ENCODE results near the genes RHBDD3, LIF and MTFP1.

GRCh38 chr22:28981703-28982551 lies 79.7 kb downstream of the C22orf31 start:
- PRO-cap: no peak

GRCh38 chr22:29267521-29268373 lies at the start of gene RHBDD3:
Gene RHBDD3, minus strand, starts transcription at chr22:29267981.
- PRO-cap: unidirectional peak, minus-strand start at chr22:29267745; unidirectional peak, minus-strand start at chr22:29267917; bidirectional peak, plus-strand start at chr22:29268282, minus-strand start at chr22:29267971

GRCh38 chr22:29311544-29312131 lies 3.9 kb downstream of the RASL10A start:
- PRO-cap: no peak

- PRO-cap: no peak
These were observed 26.8 kb upstream of the AP1B1 start for GRCh38 chr22:29414731-29415928.

- PRO-cap: no peak
These were observed 2.1 kb upstream of the NEFH start for GRCh38 chr22:29477812-29478448.

GRCh38 chr22:29673274-29673473 lies 46.6 kb upstream of the CABP7 start:
- PRO-cap: no peak

GRCh38 chr22:29778755-29779639 lies 11.8 kb downstream of the UQCR10 start:
- PRO-cap: no peak

- PRO-cap: no peak
These were observed 7.5 kb downstream of the ASCC2 start for GRCh38 chr22:29830435-29831048.

DNA sequence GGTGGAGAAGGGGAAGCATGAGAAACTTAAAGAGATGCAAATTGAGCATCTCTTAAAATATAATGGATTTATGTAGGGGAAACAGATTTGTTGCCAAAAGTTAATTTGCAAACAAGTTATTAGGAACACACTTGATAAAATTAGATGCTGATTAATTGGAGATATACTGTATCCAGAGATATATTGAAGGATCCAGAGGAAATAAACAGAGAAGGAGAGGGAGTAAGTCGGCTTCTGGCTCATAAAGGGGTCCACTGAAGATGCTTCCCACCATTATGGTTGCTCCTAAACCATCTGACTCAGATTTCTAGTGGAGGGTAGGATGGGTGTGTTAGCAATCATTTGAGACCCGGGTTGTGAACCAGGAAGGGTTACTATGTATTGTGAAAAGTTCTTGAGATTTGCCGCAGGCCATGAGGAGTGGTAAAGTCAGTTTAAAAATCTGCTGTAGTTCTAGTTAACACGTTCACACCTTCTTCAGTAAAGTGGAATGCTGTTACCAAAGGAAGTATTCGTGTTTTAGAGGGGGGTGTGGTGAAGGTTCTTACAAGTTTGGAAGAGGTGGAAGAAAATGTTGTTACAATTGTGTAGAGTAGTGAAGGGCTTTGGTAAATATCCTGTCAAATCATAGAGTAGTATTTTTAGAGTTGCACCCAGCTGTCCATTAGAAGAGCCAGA lies 2.5 kb downstream of the MTMR3 start:
- PRO-cap: no peak

DNA sequence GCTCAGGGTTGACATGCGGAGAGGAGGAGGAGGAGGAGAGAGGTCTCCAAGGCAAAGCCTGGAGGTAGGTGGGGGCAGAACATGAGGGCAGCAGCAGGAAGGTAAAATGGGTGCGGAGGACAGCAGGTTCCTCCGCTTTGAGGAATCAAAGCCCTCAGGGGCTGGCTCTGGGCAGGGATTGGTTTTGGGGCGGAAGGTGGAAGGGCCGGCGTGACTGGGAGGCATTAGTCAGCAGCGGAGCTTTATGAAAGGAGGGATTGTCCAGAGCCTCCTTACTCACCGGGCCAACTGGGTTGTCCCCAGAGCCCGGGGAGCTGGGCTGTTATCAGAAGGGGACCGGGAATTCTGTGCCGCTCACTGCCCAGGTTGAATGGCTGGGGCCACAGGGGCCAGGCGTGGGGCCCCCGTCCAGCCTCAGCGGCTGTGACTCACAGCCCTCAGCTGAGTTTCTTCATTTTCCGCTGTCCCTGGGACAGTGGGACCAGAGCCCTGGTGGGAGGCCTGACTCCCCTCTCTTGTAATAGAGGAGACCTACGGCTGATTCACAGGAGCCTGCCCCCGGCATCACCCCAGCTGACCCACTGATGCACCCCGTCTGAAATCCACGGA lies 36.2 kb downstream of the LIF start:
- PRO-cap: bidirectional peak, plus-strand start at position 302 of the sequence, minus-strand start at position 112 of the sequence

GRCh38 chr22:30235631-30236271 lies 10.8 kb downstream of the LIF start:
- PRO-cap: unidirectional peak, plus-strand start at chr22:30235855

- PRO-cap: bidirectional peak, plus-strand start at chr22:30246567, minus-strand start at chr22:30246475; bidirectional peak, plus-strand start at chr22:30247301, minus-strand start at chr22:30246759
These were observed at the start of gene LIF for GRCh38 chr22:30246322-30246981. Gene LIF, minus strand, starts transcription at chr22:30246759.

GRCh38 chr22:30247437-30248410 lies 1.2 kb upstream of the LIF start:
- PRO-cap: bidirectional peak, plus-strand start at chr22:30247807, minus-strand start at chr22:30247710; bidirectional peak, plus-strand start at chr22:30248183, minus-strand start at chr22:30248218; bidirectional peak, plus-strand start at chr22:30248327, minus-strand start at chr22:30248331

DNA sequence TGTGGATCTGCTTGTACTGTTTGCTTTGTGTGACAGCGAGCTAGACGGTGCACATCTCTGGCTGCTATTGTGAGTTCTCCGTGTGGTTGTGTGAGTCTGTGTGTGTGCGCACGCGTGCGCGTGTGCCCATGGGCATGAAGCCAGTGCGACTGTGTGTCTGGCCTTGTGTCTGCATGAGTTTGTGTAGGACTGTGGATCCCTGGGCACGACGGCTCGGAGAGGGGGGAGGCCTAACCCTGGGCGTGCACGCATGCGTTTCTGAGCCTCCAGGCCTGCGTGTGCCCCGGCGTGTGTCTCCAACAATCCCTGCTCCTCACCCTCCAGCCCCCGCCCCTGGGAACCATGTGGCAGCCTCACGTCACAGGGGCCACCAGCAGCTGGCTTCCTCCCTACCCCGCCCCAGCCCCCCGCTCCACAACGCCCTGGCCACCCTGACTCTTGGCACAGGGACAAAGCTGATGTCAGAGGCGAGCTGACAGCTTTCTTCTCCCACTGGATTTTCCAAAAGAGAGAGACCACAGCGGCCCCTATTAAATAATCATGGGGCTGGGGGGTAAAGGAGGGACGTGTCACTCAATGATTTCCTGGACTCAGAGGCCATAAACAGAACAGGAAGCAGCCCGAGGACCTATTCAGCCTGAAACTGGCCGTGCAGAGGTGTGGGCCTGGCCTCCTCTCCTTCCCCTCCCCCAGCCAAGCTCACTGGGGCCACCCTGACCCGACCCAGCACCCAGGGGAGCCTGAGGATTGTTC lies 6.7 kb upstream of the LIF start:
- PRO-cap: bidirectional peak, plus-strand start at position 452 of the sequence, minus-strand start at position 308 of the sequence

DNA sequence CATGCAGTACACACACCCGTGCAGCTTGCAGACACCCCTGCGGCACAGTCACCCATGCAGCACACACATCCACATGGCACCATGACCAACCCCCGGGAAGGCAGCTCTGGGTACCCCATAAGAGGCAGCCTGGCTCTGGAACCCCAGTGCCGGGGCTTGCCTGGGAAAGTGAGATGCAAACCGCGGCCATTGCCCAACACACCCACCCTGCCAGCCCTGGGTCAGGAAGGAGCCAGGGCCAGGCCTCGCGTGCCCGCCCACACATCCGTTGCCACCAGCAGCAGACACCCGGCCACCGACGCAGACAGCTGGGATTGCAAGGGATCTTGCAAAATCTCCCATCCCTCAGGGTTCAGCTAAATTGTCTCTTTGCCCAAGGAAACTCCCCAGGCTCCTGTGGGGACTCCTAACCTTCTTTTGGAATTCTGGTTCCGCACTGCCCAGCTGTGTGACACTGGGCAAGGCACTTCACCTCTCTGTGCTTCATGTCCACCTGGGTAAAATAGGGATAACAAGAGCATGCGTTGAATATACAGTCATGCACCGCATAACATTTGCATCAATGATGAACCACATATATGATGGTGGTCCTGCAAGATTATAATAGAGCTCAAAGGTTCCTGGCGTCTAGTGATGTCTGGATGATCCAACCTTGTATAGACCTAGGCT lies 9.8 kb downstream of the CASTOR1 start:
- PRO-cap: no peak

DNA sequence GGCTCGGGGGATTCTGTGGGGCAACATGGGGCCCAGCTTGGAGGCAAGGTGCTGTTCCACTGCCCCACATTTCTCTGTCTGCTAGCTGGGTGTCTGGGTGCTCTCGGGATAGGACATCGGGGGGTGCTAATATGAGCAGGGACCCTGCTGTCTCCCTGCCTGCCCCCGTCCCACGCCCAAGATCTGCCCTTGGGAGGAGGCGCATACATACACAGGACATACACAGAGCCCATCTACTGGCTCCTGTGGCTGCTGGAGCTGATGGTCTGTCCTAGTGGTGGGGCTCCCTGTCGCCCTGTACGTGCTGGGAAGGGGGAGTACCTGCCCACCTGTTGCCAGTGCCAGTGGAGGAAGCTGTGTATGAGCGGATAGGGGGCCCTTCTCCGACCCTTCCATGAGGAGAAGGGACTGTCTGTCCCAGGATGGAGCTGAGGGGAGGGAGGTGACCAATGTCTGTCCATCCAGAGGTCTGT lies 1.1 kb downstream of the TBC1D10A start:
- PRO-cap: no peak

DNA sequence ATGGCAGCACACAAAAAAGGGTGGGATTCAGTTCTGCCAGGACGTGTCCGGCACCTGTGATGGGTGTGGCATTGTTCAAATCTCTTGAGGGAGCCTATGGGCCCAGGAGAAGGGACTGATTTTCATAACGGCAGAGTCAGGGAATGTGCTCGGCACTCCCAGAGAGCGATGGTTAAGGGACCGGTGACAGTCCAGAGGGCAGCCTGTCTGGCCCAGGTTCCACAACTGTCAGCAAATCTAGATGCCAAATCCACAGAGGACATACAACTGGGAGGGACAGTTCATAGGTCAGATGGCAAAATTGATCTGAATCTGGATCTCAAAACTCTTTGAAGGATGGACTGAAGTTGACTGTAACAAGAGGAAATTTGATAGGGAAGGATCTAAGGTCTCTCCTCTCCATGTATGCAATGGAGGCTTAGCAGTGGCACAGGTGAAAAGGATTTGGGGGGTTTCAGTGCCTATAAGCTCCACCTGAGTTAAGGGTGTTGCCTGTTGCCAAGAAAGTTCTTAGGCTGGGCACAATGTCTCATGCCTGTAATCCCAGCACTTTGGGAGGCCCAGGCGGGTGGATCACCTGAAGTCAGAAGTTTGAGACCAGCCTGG lies 7.6 kb downstream of the SEC14L2 start:
- PRO-cap: no peak

DNA sequence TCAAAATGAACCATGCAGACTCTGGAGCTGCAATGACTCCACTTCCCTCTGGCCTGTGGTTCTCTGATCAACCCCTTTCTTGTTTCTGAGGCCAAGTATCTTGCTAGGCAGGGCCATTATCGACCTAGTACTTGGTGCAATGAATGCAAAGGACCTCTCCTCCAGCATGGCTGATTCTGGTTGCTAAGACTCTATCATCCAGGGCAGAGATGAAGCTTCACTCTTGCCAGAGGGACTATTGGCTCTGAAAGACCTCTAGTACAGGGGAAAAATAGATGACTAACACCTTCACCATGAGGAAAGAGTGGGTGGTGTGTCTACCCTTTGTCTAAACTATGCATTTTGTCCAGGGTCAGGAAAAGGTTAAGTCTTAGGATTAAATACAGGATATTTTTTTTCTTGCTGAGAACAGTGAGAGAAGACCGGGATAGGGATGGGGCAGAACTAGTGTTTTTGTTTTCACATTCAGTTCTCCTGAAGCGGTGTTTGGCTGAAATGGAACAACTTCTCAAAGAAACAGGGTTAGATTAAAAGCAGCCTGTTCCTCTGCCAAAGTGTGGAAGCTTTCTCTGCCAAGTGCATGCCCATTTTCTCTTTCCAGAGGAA lies 5.1 kb upstream of the MTFP1 start:
- PRO-cap: no peak

- PRO-cap: bidirectional peak, plus-strand start at chr22:30425810, minus-strand start at chr22:30425881
These were observed at the start of gene MTFP1 for GRCh38 chr22:30425312-30425965. Gene MTFP1, plus strand, starts transcription at chr22:30425768.

- PRO-cap: no peak
These were observed 4.4 kb upstream of the GAL3ST1 start for GRCh38 chr22:30578642-30579520.

All from gallbladder (tissue), 1 donor.